Heart left ventricle (tissue), 7 donors: Measurements from ENCODE around the gene NAA20.

- PRO-cap, 6 experiments, result no peak in any of the 6 experiments
- RAMPAGE, long total RNA, 2 experiments, result no peak in any of the 2 experiments
- RRBS, result no CpG with 5 or more reads among the region's 14 CpGs
These were observed 88.8 kb upstream of the NAA20 start for GRCh38 chr20:19928098-19929003.

- PRO-cap, 6 experiments, result peak in 6 of 6 experiments; most common plus-strand start chr20:19935110 (in 5); most common minus-strand start chr20:19934938 (in 2)
- RAMPAGE, long total RNA, 2 experiments, result no peak in any of the 2 experiments
- RRBS, result no CpG with 5 or more reads among the region's 17 CpGs
These were observed 82.2 kb upstream of the NAA20 start for GRCh38 chr20:19934699-19935629.

DNA sequence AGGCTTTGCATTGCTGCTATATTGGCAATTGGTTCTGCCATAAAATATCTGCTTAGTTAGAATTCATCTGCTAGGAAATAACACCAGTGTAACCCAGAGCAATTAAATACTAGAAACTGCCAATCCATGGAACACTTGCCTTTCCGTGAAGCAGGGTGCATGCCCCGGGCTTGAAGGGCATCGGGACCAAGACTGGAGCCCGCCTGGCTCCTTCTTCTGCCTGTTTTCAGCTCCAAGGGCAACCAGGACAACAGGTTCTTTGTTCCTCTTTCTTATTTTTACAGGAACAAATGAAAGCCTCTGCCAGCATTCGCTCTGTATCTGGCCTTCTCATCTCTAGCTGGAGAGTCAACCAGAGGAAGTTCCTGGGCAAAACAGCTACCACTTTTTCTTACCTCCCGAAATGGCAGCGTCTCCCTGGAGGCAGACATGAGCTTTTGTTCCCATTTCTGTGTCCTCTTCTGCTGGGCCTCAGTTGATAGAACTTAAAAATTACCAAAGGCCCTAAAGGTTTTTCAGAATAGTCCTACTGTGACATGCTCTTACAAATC is 74.2 kb upstream of the NAA20 start:
- PRO-cap, 6 experiments, result no peak in any of the 6 experiments
- RAMPAGE, long total RNA, 2 experiments, result no peak in any of the 2 experiments
- RRBS, result no CpG with 5 or more reads among the region's 7 CpGs

GRCh38 chr20:20016727-20018002 is at the start of gene NAA20:
TSS of gene NAA20 (plus strand) at chr20:20017362.
- PRO-cap, 6 experiments, result peak in 6 of 6 experiments; most common plus-strand start chr20:20017346 (in 5); most common minus-strand start chr20:20017179 (in 2)
- RAMPAGE, long total RNA, 2 experiments, result start-site peak on the plus strand in 2 of 2 experiments, at chr20:20017325-20017372 at its widest, 346 to 516 reads per replicate
- RRBS, result 2% methylated on average over 26 of the region's 105 CpGs

DNA sequence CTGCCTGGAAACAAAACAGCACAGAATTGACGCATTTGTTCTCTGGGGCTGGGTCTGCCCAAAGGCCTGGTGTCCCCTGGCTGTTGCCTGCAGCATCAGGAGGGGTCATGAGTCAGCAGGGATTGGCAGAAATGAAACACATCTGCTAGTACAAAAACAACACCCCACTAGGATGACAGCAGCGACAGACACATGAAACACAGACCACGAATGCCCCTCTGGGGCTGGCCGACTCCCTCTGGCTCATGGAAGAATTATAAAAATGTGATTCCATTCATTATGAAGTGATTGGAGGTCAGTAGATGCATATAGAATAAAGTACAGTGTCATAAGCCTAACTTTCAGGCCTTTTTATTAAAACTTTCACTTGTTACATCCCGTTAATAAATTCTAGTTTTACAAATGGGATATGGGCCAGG is 157.5 kb upstream of the INSM1 start:
- PRO-cap, 6 experiments, result peak in 1 of 6 experiments; most common plus-strand start position 181 of the sequence (in 1)
- RAMPAGE, long total RNA, 2 experiments, result no peak in any of the 2 experiments
- RRBS, result no CpG with 5 or more reads among the region's 5 CpGs

GRCh38 chr20:20212528-20213293 is 155.2 kb upstream of the INSM1 start:
- PRO-cap, 6 experiments, result peak in 4 of 6 experiments; most common plus-strand start chr20:20212908 (in 2); most common minus-strand start chr20:20212781 (in 1)
- RAMPAGE, long total RNA, 2 experiments, result no peak in any of the 2 experiments
- RRBS, result no CpG with 5 or more reads among the region's 8 CpGs

DNA sequence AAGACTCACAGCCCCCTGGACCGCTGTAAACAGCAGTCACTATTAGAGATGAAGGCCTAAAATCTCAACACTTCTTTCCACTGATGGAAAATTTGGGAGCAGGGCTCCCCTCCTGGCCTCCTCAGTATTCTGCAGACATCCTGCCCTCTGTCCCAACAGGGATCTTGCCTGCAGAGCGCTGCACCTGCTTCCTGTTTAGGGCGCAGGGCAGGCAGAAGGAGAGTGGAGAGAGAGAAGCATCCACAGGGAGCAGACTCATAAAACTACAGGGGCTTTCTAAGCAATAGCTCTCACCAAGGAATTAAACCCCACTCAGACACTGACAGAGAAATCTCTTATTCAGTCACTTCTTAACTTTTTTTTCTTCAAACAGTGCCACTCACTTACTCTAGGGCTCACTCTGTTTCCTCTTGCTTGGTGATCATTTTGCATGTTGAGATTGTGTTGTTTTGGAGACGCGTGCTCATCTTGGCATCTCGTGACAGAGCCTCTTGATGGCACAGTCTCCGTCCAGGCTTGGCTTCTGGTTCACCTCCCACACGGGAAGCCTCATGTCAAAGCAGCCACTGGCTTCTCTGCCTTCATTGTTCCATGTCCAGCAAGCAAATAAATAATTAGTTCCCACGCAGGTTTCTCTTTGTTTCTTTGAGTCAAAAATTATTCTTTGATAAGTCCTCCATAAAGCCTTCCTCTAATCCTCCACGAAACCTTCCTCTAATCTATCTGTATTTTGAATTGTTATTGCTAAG is 153.1 kb upstream of the INSM1 start:
- PRO-cap, 6 experiments, result peak in 3 of 6 experiments; most common plus-strand start position 538 of the sequence (in 2); most common minus-strand start position 412 of the sequence (in 1)
- RAMPAGE, long total RNA, 2 experiments, result no peak in any of the 2 experiments
- RRBS, result no CpG with 5 or more reads among the region's 10 CpGs

GRCh38 chr20:20563533-20564169 is 148.8 kb downstream of the RALGAPA2 start:
- PRO-cap, 6 experiments, result no peak in any of the 6 experiments
- RAMPAGE, long total RNA, 2 experiments, result no peak in any of the 2 experiments
- RRBS, result no CpG with 5 or more reads among the region's 3 CpGs

GRCh38 chr20:20589118-20589609 is 123.3 kb downstream of the RALGAPA2 start:
- PRO-cap, 6 experiments, result no peak in any of the 6 experiments
- RAMPAGE, long total RNA, 2 experiments, result no peak in any of the 2 experiments
- RRBS, result no CpG with 5 or more reads among the region's 3 CpGs

DNA sequence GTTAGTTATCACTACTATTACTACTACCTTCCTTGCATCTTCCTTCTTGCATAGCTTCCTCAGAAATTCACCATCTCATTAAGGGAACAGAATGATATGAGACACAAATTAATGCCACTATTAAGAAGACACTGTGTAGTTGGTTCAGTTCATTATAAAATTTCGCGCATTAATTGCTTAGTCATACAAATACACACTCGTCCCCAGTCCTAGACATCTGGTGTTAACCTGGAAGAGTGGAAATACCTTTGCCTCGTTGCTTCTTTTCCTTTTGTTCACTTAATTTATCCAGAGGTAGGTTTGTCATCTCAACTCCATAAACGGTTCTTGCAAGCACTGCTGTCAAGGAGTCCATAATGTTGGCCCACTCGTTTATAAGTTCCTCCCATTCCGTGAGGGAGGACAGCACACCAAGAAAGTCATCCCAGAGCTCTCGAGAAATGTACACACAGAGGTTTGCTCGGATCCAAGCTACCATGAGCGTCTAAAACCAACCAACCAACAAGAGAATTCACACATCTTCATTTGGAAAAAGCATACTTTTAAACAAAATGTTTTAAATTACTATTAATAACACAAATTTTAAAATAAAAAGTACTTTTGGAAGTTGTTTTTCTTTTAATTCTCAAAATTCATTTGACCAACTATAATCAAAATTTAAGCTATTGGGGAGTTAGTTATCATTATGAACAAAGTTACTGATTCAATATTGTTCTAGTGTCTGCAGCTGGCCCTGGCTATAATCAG is 107.3 kb downstream of the RALGAPA2 start:
- PRO-cap, 6 experiments, result no peak in any of the 6 experiments
- RAMPAGE, long total RNA, 2 experiments, result no peak in any of the 2 experiments
- RRBS, result no CpG with 5 or more reads among the region's 10 CpGs

GRCh38 chr20:21515438-21515968 is 1.6 kb upstream of the NKX2-2 start:
- PRO-cap, 6 experiments, result no peak in any of the 6 experiments
- RAMPAGE, long total RNA, 2 experiments, result no peak in any of the 2 experiments
- RRBS, result 3% methylated on average over 10 of the region's 39 CpGs

DNA sequence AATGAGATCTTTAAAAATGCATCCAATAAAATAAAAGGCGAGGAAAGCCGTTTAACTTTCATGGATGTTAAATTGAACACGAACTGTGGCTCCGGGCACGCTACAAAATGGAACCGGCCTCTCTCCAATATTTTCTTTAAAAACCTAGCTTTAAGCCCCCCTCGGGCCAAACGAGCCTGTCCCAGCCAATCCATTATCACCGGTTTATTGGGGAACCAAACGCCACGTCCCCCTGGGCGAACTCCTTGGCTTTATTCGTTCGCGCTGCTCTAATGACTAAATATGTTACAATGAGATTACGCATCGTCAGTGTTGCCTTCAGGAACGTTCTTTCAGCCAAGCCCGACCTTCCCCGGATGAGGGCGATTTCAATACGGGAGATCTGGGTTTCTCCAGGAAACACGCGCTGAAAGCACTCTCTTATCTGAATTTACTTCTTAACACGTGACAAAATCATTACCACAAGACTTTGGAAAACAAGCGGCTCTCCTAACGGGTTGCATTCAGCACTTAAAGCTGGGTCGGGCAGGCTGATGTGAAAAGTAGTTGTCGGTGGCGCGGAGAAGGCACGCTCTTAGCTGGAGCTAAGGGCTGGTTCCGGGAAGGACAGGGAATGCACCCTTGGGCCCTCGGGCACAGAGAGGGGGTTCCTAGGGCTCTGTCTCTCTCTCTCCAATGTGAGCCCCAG is 6.8 kb upstream of the NKX2-2 start:
- PRO-cap, 6 experiments, result no peak in any of the 6 experiments
- RAMPAGE, long total RNA, 2 experiments, result no peak in any of the 2 experiments
- RRBS, result 3% methylated on average over 3 of the region's 34 CpGs

GRCh38 chr20:22513584-22513874 is 70.8 kb downstream of the FOXA2 start:
- PRO-cap, 6 experiments, result no peak in any of the 6 experiments
- RAMPAGE, long total RNA, 2 experiments, result no peak in any of the 2 experiments
- RRBS, result no CpG with 5 or more reads among the region's 4 CpGs

DNA sequence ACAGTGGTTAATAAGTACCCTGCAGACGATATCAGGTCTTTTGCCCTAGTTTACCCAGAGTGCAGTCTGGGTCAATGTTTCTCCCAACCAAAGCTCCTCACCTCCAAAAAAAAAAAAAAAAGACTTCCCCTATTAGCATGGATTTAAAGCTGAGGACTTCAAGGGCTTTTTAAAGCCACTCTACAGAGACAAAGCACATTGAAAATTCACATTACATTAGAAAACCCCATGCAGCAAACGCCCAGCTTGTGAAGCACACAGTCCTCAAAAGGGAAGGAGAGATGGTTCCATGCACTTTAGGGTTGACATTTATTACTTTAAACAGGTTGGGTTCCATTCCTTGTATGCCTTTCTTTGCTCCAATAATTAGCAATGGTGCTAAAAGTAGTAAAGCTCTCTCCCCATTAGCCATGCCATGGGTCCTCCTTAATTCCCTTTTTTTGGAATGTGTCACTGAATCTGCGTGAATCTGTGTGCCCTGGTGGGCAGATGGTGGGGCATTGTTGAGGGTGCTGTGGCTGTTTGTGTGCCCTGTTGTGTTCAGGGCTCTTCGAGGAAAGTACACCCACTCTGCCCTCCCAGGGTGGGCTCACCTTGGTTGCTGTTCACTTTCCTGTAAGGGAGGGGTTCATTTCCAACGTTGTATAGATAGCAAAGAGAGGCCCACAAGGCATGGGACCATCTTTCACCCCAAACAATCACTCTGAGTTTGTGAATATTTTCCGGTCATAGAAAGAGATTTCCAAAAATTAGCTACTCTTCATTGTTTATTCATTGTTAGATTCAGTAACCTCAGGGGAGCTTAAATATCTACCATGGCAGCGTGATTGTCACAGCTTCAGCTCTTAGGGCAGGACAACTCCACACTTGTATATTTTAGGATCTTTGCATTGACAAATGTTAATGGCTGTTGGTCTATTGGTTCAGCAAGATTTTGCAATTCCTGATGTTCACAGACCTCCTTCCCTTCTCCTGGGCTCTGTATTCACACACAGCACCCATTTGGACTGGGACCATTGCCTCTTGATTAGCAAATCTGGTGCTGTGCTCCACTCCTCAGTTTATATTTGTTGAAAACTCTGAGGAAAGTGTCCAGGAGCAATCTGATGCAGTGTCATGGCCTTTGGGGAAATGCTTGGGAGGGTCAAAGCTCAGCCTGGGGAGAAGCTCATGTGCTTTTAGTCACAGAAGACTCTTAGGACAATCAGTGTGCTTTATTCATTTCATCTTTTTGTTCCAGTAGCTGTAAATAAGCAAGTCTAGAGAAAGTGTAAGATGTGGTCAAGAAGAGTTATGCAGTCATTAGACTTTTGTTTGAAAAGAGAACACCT is 20.6 kb downstream of the FOXA2 start:
- PRO-cap, 6 experiments, result no peak in any of the 6 experiments
- RAMPAGE, long total RNA, 2 experiments, result no peak in any of the 2 experiments
- RRBS, result no CpG with 5 or more reads among the region's 7 CpGs

DNA sequence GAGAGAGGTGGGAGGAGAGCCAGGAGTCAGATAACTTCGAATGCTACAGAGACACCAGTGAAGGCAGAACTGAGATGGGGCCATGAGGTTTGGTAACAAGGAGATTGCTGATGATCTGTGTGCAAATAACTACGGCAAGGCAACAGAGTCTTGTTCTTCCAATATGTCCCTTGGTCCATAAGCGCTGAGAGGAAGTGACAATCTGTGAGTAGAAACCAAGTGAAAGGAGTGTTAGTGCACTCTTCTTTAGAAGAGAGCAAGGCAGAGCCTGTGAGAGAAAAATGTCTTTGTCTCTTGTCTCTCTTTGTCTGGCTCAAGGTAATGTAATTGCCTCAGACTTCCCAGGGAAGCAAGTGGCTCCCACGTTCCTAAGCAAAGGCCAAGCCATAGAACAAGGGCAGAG is 211.3 kb upstream of the FOXA2 start:
- PRO-cap, 6 experiments, result no peak in any of the 6 experiments
- RAMPAGE, long total RNA, 2 experiments, result no peak in any of the 2 experiments
- RRBS, result no CpG with 5 or more reads among the region's 4 CpGs

GRCh38 chr20:23049210-23049497 is 318 bp downstream of the THBD start:
- PRO-cap, 6 experiments, result peak in 3 of 6 experiments; most common plus-strand start chr20:23049367 (in 2); most common minus-strand start chr20:23049279 (in 1)
- RAMPAGE, long total RNA, 2 experiments, result no peak in any of the 2 experiments
- RRBS, result 2% methylated on average over 13 of the region's 33 CpGs

DNA sequence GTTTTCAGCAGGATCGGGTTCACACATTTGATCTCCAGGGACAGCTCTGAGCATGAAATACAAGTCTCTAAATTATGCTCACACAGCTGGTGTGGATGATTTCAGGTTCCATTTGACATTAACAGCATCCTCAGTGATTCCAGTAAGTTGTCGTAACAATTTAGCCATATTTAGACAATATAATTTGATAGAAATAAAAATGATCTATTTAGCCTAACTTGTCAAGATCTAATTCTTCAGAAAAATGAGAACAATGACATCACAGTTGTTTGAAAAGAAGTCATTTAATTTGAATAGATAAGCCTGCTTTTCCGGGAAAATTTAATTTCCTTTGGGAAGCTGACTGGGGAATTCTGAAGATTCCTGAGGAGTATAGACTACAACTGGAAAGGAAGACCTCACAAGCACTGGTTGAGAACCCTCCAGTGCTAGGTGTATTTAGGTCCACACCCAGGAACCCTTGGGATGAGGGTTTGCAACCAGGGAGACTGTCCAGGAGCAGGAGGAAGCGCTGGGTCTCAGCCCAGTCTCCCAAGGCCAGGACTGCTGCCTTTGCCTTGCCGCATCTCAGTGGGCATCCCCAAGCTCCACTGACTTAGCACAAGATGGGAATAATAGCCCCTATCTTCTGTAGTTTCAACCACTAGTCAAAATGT is 6.7 kb upstream of the CD93 start:
- PRO-cap, 6 experiments, result peak in 2 of 6 experiments; most common plus-strand start position 375 of the sequence (in 2); most common minus-strand start position 233 of the sequence (in 1)
- RAMPAGE, long total RNA, 2 experiments, result no peak in any of the 2 experiments
- RRBS, result no CpG with 5 or more reads among the region's 5 CpGs

DNA sequence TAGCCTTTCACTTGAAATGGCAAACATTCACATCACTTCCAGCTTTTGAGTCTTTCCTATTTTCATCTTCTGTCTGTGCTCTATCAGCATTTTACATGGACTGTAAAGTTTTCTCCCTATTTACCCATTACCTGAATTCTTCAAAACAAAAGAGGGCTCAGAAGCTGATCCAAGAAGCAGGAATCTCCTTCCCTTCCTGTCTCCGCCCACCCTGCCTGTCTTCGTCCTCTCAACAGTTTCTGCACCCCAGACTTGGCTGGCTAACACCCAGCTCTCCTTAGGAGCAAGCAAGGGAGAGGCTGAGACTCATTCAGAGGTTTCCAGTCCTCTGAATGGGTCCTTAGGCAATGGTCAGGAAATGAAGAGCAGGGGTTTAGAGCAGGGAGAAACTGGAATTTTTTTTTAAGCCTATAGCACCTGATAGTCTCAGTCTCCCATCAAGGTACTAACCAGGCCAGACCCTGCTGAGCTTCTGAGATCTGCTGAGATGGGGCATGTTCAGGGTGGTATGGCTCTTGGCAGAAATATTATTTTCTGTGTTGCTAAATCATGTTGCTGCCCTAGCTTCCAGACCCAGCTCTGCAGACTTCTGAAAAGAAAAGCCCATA is 74.4 kb upstream of the CD93 start:
- PRO-cap, 6 experiments, result peak in 4 of 6 experiments; most common plus-strand start position 323 of the sequence (in 3); most common minus-strand start position 102 of the sequence (in 1)
- RAMPAGE, long total RNA, 2 experiments, result no peak in any of the 2 experiments
- RRBS, result no CpG with 5 or more reads among the region's 2 CpGs

- PRO-cap, 6 experiments, result peak in 2 of 6 experiments; most common minus-strand start chr20:23162334 (in 1)
- RAMPAGE, long total RNA, 2 experiments, result no peak in any of the 2 experiments
- RRBS, result no CpG with 5 or more reads among the region's 12 CpGs
These were observed 76.0 kb upstream of the CD93 start for GRCh38 chr20:23161935-23162618.

DNA sequence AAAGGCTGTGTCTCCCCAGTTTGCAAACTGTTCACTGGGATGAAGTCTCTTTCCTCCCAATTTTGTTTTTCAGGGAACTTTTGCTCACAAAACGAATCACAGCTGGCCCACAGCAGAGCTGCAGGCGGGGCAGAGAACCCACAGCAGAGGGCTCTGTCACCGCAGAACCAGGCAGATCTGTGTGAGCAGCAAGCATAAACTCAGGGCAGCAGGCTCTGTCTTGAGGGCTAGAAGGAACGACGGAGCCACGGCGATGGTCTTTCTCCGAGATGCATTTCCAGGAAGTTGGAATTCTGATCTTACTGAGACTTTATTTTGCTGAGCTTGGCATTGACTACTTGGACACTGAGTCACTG is 106.5 kb upstream of the NXT1 start:
- PRO-cap, 6 experiments, result no peak in any of the 6 experiments
- RAMPAGE, long total RNA, 2 experiments, result no peak in any of the 2 experiments
- RRBS, result no CpG with 5 or more reads among the region's 8 CpGs